Left ventricle myocardium (tissue), 1 donor: Measurements from ENCODE around the gene ZBTB44.

DNA sequence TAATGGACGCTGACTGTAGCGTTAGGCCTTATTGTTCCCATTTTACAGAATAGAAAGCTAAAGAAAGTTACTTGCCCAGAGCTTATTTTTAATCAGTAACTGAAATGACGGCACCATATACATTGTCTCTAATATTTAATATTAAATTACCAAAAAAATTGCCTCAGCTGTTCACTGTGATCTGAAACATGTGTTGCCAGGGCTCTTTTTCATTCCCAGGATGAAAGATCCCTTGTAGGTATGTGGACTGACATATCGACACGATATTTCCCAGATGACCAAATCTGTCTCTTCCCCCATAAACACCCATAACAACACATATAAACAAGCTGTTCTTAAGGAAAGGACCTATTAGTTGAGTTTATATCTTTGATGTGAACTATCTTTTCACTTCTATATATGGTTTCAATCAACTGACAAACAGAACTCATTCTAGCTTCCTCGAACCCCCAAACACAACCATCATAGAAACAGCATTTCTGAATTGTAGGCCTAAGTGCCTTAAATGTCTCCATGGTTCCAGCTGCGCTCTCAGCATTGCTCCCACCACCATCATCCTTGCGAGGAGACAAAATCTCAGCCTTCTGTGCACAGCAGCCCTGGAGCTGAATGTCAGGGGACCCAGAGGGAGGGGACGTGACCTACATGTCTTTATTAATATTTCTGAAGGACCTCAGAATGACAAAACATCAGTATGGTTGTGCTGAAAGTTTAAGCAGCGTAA, 67.1 kb downstream of the ETS1 start:
- PRO-cap: no peak

GRCh38 chr11:128525872-128526473, 61.4 kb downstream of the ETS1 start:
- PRO-cap: unidirectional peak, minus-strand start at chr11:128525990; unidirectional peak, minus-strand start at chr11:128526076

DNA sequence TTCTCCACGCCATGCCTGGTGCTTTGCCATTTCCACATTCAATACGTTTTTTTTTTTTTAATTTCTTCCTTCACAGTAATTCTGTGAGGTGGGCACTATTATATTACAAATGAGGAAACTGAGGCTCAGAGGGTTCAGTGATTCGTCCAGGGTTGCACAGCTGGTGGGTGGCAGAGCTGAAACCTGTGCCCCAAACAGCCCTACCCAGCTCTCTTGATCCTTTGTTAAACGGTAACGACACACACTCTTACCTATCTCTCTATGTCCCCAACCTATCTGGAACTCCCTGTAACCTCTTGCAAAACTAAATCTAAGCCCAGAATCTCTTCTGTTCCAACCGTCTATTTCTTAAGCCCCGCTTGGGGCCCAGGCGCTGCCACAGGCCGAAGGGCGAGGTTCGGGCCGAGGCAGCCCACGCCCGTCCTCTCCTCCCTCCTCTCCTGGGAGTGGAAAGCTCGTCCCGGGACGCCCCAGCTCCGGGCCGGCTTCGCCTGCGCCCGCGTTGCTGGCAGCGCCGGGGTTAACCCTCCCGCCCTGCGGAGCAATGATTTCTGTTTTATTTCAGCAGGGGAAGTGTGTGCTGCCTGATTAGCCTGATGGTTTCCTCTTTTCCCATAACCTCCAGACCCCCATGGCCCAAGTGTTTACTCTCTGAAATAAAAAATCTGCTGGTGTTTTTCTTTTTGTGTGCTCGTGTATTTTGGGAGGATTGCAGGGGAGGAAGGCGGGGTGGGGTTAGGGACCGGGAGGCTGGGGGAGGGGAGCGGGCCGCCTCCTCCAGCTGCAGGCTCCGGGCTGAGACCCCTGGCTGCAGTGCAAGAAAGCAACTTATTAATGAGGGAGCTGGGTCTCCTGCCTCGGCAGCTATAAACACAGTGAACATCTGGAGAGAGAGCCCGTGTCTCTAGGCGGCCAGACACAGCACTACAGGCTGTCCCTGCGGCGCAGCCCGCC, 38.8 kb downstream of the ETS1 start:
- PRO-cap: bidirectional peak, plus-strand start at position 376 of the sequence, minus-strand start at position 448 of the sequence

DNA sequence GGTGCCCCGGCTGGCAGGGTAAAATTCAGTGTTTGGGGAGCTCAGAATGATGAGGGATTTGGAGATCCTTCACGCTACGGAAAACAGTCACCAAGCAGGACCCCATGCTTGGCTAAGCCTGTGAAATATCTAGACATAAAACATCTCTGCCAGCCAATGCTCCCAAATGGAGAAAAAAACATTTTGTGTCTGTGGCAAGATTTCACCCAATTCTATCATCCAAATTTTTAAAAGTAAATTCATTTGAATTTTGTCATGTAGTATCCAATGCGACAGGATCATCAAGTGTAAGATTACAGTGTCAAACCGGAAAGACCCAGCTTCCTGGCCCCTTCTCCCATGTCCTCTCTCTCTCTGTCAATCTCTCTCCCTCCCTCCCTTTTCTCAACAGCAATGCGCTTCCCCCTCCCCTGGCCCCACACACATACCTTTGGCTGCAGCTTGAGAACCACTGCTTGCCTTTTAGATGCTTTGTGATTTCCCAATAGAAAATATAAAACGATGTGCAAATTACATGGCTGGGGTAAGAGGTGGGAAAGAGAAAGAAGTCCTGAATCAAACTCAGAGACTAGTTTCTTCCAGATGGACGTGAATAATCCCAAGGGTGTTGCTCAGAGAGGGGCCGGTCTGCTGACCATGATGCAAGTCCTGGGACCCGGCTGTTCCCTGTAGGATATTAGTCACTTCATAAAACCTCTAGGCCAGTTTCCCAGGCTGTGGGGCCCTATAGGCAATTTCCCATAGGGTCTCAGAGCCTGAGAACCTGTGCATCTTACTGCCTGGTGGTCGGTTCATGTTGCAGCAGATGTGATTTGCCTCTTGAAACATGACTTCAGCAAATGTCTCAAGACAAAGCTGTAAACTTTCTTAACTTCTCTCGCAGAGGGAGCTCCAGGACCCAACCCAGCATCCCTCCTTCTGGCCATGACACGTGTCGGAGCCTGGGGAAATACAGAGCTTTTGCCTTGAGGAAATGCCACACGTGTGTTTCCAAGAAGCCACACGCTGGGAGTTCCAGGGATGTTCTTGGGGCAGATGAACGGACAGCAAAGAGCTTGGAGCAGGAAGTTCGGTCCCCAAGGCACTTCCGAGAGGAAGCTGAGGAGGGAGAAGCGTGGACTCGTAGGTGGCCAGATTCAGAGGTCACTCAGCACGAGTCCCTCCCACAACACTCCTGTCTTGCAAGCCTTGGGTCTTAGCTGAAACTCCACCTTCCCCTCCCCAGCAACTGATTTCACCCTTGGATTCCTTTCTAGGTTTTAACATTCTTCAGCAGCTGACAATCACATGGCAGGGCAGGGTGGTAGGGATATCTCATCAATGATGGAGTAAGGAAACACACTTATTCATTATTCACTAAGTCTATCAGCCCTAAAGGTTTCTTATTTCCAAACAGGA, 34.4 kb upstream of the ETS1 start:
- PRO-cap: no peak

DNA sequence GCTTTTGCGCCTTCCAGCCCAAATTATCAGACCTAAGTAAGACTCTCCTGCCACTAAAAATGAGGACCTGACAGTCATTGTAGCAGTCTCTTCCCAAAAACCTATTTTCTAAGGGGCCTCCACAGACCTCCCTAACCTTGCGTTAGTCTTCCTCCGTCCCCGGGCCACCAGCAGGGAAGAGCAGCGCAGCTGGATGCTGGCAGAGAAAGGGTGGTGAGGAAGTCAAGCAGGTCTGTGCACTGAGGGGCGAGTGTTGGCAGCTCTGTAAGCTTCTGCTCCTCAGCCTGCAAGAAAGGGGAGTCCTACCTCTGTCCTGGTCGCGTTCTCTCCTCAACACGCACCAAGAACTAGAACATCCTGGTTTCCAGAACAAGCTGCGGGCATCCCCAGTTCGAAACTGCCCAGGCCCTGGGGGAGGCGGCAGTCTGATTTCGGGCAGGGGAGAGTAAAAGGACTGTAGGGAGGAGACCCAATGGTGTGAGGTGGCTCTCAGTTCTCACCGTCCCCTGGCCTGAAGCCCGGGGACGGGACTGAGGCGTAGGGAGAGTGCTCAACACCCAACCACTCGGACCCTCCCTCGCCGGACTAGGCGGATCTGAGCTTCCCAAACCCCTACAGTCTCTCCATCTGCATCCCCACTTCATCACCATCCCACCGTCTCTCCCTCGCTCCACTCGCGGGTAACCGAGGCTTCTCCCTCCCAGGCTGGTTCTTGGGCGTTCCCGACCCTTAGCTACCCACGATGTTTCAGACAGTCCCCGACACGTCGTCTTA, 7.8 kb upstream of the FLI1 start:
- PRO-cap: no peak

DNA sequence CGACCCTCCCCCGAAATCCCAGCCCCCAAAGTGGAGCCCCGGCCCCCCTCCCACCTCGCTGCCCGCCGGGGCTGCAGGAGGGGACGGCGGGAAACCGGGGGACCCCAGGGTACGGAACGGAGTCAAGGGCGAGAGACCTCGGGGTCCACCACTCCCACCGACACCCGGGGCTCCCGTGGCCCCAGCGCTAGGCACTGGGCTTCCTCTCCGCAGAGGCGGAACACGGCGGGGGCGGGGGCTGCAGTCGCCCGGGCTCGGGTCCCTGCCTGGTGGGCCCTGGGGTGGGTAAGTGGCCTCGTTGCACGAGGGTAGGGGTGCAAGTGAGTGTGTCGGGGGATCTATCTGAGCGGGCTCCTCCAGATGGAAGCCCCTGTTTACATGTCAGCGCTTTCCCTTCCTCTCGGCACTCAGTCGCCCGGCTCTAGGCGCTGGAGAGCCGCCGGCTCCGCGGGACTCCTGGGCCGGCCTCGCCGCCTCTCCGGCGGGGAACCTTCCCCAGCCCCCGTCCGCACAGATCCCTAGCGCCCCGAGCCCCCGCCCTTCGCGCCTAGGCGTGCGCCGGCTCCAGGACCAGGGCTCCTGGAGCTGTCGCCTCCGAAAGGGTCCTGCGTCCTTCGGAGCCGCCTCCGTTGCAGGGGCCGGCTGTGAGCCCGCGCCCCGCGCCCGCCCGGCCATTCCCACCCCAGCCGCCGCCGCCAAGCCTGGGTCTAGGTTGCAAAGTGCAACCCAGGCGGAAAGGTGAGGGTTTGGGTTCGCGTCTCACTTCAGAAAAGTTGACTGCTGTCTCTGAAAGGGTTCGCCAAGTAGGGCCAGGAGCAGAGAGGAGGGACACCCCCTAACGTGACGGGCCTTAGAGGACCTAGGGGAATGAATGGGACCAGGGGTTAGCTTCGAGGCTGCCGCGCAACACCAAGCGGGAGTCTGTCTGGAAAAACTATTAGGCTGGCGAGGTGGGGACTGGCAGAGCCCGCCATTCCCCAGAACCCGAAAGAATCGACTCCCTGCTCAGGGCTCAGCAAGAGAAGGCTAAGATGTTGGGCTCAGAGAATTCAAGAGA, 932 bp downstream of the FLI1 start:
- PRO-cap: no peak

DNA sequence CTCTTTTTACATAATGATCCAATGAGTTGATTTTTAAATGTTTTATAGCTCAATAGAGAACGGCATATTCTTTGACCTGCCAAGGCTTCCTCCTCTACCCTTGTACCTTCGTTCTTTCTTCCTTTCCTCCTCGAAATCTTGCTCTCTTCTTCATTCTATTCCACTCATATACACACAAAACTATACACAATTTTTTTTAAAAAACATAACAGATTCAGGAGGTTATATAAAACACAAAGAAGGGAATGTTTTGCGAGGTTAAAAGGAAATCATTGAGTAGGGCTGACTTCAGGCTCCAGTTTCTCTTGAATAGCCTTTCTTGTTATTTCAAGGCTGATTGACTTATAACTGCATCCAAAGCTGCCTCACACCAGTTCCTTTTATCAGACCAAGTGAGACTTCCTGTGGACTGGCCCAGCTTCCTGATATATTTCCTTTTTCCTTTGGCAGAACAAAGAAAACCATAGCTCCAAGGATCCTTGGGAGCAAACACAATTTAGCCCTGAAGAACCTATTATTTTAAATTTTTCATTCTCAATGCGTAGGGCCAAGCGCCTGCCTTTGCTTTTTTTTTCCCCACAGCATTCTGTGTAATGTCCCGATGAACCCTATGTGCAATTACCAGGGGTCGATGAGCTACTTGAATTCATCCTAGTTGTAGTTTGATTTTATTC, 11.6 kb downstream of the FLI1 start:
- PRO-cap: no peak

GRCh38 chr11:128709367-128710059, 15.6 kb downstream of the FLI1 start:
- PRO-cap: no peak

DNA sequence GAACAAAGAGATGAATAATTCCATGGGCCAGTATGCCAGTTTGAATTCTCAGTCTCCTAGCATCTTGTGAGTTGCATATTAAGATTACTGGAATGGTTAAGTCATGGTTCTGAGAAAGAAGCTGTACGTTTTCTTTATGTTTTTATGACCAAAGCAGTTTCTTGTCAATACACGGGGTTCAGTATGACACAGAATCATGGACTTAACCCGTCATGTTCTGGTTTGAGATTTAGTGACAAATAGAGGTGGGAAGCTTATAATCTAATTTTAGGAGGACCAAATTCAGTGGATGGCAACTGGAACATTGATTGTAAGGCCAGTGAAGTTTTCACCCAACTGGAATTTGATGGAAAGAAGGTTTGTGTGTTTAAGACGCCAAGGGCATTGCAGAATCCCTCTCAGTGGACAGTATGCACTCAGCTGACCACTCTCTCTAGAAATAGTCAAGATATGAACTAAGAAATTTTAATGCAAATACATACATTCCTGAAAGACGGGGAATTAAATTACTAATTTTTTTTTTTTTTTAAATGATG, 55.8 kb downstream of the KCNJ1 start:
- PRO-cap: no peak

DNA sequence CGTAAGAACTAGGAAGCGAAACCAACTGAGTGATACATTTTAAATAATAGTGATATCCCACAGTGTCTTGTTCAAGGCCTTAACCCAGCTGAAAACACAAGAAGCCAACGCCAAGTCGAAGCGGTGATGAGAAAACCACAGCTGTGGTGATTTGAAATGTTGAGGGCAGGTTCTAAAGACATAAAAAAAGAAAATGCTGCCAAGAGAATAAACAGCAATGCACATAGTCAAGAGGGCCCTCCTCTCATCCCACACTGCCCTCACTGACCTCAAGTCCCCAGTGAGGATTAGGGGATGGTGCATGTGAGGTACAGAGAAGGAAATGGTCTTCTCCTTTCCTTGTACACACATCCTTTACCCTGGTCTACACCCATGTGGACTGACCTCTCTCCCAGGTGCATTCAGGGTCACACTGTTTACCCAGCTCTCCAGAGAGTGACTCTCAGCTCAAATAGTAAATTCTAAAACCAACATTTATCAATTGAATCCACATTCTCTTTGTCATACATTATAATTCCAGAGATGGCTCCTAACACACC, 25.4 kb downstream of the KCNJ1 start:
- PRO-cap: no peak

DNA sequence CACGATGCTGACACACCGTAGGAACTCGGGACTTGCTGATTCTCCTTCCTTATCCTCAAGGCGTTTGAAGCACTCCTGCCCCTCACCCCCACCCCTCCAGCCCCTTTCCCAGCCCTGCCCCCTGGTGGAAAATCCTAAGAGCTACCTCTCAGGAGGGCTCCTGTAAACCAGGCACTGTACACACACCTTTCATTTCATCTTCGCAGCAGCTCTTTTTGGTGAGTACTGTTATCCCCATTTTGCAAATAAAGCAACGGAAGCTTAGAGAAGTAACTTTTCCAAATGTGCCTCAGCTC, 14.8 kb downstream of the KCNJ5 start:
- PRO-cap: no peak

- PRO-cap: no peak
These were observed 6.0 kb downstream of the TP53AIP1 start for GRCh38 chr11:128936556-128937144.

- PRO-cap: no peak
These were observed 51.5 kb upstream of the ARHGAP32 start for GRCh38 chr11:129243551-129244005.

DNA sequence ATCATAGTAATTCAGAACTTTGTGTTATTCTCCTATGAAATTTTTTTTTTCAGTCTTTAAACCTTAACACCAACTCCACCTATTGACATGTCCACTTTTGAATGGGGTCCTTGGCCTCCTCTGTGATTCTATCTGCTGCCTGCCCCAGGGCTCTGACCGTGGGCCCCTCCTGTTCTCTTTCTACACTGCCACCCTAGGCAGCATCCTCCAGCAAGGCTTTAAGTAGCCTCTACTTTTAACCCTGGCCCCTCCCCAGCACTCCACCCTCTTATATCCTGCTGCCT, 90.4 kb upstream of the ARHGAP32 start:
- PRO-cap: no peak

- PRO-cap: no peak
These were observed 1.4 kb upstream of the BARX2 start for GRCh38 chr11:129374020-129374877.

DNA sequence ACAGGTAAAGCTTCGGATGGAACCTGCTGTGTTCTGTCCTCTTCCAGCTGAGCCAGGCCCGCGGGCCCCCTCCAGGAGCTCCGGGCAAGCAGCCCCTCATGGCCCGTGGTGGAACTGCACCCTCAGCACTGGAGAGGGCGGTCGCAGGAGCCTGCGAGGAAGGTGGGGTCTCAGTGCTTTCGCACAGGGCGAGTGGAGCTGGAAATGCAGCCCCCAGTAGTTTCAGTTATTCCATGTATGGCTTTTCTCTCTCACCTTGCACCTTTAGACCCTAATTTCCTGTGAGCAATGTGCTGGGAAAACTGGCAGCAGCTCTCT, 120.1 kb upstream of the TMEM45B start:
- PRO-cap: no peak

DNA sequence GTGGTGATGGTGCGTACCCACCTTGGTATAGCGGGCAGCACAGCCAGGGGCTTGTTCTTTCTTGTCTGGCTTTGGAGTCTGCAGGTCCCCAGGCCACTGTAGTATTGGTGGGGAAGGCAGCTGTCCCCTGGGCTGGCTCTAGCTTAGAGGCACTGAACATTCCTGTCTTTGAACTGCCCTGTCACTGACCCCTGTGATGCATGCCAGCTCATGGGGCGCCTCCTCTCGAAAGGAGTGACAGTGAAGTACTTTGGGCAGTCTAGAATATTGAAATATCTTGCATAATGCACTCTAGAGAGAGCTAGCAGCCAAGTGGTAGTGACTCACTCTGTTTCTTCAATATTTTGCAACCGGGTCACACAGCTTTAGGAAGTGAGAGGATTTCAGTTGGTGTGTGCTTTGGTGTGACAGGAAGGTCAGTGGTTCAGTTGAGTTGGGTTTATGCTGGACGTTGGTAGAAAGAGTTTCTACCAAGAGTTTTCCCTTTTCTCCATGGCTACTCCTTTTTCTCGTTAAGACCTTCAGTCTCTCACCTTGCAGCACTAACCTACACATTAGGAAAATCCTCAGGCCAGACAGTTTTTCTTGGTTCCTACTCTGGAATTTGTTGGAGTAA, 35.5 kb upstream of the ST14 start:
- PRO-cap: no peak

DNA sequence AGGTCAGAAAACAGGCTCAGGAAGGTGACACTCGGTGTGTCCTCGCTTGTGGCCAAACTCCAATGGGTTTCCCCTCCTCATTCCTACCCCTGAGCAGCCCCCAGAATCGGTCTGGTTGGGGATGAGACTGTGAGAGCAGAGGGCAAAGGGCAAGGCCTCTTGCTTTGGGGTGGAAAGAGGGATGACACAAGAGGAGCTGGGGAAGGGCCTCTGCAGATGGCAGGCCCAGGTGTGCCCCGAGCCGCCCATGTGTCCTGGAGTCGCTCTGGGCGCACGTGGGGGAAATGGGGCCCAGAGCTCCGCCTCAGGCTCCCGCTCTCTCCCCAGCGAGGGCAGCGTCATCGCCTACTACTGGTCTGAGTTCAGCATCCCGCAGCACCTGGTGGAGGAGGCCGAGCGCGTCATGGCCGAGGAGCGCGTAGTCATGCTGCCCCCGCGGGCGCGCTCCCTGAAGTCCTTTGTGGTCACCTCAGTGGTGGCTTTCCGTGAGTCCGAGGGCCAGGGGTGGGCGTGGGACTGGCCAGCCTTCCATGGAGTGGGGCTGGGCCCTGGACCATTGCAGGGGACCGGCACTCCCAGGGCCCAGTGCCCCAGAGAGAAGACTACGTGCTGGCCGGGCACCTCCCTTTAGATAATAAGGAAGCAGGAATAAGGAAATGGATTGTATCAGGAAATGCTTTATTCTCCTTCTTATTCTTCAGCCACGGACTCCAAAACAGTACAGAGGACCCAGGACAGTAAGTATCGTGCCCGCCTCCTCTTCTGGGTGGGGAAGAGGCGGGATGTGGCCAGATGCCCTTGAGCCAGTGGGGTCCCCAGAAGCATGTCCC, 30.0 kb downstream of the ST14 start:
- PRO-cap: no peak

DNA sequence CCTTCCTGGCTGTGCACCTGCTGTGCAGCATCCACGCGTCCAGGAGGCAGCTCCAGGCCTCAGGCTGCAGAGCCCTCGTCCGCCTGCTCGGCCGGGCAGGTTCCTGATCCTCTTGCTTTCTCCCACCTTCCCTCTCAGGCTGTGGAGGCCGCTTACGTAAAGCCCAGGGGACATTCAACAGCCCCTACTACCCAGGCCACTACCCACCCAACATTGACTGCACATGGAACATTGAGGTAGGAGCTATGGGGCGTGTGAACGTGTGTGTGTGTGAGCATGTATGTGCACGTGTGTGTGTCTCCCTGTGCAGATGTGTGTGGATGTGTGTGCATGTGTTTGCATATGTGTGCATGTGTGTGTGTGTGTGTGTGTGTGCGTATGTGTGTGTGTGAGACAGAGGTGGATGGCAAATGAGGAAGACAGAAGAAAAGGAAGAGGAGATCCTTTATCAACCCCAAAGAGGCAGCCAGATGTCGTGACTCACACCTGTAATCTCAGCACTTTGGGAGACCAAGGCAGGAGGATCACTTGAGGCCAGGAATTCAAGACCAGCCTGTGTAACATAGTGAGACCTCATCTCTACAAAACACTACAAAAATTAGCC, 35.0 kb downstream of the ST14 start:
- PRO-cap: no peak

GRCh38 chr11:130313850-130314973, at the start of gene ZBTB44:
ZBTB44 (minus strand) TSS chr11:130314917.
- PRO-cap: bidirectional peak, plus-strand start at chr11:130314528, minus-strand start at chr11:130314434; bidirectional peak, plus-strand start at chr11:130315028, minus-strand start at chr11:130314890